Heart (tissue), 3 donors: ENCODE measurements around the genes ZMYM3, TAF1, PIN4, CITED1 and FAM236B.

DNA sequence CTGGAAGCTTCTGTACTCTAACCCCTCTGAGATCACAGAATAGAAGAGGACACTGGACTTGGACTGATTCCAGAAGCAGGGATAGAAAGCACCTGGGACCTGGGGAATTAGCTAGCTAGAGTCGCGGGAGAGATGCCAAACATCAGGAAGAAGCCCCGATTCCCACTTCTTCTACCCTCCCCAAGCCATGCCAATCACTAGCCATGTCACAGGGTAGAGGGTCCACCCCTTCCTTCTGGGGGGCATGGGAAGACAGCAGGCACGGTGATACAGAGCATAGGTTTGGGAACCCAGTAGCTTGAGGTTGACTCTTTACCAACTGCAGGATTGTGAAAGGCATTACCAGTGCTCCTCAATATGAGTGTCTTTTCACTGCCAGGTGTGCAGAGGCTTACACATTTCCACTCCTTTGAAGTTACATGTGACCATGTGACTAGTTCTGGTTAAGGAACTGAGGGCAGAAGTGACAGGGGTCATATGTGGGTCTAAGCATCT, 34.1 kb upstream of the EFNB1 start:
- RAMPAGE, long total RNA, 2 experiments: no peak in any of the 2 experiments

DNA sequence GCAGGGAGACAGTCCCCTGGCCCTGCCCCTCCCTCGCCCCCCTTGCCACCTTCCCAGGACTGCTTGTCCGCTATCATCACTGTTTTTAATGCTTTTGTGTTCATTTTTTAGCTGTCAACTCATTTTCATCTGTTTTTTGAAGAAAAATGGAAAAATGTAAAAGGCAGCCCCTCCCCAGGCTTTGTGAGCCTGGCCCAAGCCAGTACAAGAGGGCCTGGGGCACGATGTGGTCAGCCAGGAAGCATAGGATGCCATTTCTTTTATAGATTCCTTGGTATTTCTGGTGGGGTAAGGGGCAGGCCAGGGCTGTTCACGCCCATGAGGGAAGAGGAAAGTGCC, 12.1 kb downstream of the EFNB1 start:
- RAMPAGE, long total RNA, 2 experiments: no peak in any of the 2 experiments

DNA sequence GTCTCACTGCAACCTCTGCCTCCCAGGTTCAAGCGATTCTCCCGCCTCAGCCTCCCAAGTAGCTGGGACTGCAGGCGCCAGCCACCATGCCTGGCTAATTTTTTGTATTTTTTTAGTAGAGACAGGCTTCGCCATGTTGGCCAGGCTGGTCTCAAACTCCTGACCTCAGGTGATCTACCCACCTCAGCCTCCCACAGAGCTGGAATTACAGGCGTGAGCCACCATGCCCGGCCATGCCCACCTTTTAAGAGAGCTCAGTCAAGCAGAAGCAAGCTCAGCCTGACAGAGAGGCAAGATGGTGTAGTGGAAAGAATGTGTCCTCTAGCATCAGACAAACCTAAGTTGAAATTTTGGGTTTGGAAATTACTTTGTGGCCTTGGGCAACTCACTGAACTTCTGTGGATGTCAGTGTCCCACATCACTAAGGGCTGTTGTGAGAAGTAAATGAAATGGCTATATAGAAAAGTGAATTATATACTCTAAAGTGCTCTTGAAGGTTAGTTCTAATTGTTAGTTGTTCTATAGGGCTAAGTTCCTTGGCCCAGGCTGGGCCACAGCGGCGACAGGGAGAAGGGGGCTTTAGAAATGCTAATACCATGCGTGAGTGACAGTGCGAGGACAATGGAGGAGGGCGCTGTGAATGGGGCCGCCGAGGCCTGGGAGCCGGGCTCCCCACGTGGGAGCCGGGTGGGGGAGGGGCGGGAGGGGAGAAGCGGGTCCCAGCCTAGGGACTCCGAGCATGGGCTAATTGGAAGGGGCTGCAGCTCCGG, 15.7 kb downstream of the PJA1 start:
- RAMPAGE, long total RNA, 2 experiments: no peak in any of the 2 experiments

DNA sequence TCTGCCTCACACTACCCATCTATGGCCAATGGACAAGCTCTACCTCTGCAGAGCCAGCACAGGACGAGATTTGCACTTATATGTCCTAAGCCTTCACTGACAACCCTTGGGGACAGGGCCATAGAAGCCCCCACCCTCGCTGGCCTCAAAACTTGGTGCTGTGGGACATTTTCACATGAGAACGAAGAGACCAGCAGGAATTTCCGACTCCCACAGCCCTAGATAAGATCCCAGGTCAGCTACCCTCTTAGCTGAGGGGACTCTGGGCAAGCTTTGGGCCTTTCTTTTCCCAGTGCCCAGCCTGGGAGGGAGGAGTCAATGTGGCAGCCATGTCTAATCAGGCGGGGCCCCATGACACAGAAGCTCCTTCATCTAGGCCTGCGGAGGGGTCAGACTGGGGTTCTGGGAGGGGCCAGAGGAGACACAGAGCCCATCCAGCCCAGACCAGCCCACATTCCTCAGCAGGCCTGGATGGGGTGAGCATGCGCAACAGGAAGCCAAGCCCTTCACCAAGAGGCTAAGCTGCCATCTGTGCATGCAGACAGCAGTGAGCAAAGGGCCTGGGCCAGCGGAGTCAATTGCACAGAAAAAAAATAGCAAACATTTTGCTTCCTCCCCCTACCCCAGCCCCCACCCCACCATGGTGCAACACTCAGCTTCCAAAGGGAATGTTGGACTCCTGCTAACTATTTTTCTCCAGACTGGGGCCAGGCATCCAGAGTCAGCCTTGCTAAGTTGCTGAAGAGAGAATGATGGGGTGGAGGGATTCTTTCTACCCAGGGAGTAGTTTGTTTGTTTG, 11.9 kb downstream of the PJA1 start:
- RAMPAGE, long total RNA, 2 experiments: no peak in any of the 2 experiments

- RAMPAGE, long total RNA, 2 experiments: no peak in any of the 2 experiments
These were observed 5.7 kb upstream of the DGAT2L6 start for GRCh38 chrX:70171609-70171981.

DNA sequence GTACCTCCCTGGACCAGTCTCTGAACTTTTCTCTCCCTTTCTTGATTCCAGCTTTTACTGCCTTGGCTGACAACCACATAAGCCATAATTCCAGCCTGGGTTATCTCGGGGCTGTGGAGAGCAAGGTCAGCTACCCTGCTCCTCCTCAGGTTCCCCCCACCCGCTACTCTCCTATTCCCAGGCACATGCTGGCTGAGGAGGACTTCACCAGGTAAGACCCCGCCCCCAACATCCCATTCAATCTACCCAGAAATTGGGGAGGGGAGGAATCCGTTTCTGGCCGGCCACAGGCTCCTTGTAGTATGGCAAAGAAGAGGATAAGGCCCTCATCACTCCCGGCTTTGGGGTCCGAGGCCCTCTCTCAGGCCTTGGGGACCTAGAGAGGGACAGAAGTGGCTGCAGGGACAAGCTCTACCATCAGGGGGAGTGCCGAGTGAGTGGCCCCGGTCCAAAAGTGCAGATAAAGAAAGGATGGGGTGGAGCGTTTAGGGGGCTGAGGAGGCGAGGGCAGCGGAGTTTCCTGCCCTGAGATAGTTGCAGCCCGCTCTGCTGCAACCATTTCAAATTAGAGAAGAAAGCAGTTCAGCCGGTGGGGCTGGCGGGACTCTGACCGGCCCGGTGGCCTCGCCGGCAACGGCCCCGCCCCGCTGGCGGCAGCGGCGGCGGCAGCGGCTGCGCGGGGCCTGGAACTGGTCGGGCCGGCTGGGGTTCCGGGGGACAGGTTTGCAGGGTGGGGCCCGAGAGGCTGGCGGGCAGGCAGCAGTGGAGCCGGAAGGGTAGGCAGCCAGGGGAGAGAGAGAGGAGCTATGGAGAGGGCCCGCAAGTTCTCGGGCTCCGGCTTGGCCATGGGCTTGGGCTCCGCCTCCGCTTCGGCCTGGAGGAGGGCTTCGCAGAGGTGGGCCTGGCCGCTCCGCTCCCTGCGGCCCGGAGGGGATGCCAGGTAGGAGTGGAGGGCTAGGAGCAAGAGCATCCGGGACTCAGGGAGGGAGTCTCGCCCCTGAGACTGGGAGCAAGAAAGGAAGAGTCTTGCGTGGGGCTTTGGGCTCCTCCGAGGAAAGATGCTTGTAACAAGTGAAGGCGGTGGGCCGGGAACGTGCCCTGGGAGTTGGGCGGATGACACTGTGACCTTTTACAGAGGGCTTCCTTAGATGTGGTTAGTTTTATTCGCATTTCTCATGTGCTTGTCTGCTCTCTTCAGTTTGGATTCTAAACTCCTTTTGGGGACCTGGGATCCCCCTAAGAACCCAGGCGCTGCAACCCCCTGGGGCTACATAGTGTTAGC, 7.6 kb downstream of the DLG3 start:
- RAMPAGE, long total RNA, 2 experiments: no peak in any of the 2 experiments

DNA sequence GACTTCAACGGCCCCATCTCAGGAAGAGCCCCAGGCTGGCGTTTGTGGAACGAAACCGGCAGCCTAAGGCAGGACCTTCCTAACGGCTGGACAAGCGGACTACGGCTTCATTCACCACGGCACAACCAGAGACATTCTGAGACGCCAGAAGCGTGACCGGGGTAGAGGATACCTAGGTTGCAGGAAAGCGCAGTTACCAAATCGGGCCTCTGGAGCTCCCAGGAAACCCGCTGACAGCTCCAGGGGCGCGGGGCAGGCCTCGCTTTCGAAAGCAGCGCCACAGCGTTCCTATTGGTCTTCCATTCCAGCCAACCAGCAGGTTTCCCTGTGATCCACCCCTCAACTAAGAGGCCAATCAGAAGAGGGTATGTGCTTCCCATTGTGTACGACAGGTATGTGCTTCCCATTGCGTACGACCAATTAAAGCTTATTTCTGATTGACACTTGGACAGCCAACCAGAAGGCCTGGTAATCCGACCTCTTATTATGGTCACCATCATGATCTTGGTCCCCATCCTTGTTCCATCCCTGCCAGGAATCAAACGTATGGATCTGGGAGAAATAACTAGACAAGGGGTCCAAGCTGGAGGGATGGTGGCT, 14.9 kb downstream of the SNX12 start:
- RAMPAGE, long total RNA, 2 experiments: no peak in any of the 2 experiments

GRCh38 chrX:71171193-71171953, 26.7 kb downstream of the NLGN3 start:
- RAMPAGE, long total RNA, 2 experiments: no peak in any of the 2 experiments

DNA sequence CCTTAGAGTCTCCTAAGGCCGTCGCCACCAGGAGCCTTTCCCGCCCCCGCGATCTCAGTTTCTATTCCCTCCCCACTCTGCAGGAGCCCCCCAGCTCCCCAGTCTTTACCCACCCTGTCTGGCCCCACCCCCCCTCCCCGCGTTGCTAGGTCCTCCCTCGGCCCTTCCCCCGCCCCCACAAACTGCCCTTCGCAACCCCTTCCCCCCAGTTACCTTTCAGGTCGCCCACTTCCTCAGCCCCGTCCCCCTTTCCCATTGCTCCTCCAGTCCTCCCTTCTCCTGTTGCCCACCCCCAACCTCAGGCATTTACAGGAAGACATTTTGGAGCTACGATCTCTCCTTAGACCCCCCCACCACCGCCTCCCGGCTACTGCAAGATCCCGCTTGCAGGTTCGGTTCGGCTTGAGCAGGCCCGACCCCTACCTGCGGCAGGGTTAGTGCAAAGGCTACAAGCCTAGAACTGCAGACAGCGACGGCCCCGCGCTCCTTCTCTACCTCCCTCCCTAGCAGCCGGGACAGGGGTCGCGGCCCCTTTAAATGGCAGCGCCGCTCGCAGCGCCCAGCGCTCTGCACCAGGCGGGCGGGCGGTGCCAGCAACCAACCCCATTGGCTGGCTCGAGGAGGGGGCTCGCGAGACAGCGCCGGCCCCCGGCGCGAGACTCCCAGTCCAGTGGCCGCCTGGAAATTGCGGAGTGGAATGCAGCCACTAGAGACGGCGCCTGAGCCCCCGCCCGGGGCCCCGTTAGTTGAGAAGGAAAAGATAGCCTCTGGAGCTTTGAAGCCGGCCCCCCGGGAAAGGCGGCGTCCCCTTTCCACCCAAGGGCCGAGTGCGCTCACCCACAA, at the start of gene ZMYM3:
TSS of gene ZMYM3 (minus strand) at position 535 of the 843 bp plus-strand sequence.
- RAMPAGE, long total RNA, 2 experiments: start-site peak on the minus strand in 2 of 2 experiments, centred at positions 502 to 519 of the sequence, 20 to 30 reads per replicate

- RAMPAGE, long total RNA, 2 experiments: start-site peak on the plus strand in 1 of 2 experiments, at chrX:71366218-71366366 at its widest, 44 to 94 reads per replicate
These were observed at the start of gene TAF1 for GRCh38 chrX:71365608-71366757. Gene TAF1 (plus strand): TSS chrX:71366357.

- RAMPAGE, long total RNA, 2 experiments: no peak in any of the 2 experiments
These were observed 55.0 kb downstream of the TAF1 start for GRCh38 chrX:71421040-71421604.

DNA sequence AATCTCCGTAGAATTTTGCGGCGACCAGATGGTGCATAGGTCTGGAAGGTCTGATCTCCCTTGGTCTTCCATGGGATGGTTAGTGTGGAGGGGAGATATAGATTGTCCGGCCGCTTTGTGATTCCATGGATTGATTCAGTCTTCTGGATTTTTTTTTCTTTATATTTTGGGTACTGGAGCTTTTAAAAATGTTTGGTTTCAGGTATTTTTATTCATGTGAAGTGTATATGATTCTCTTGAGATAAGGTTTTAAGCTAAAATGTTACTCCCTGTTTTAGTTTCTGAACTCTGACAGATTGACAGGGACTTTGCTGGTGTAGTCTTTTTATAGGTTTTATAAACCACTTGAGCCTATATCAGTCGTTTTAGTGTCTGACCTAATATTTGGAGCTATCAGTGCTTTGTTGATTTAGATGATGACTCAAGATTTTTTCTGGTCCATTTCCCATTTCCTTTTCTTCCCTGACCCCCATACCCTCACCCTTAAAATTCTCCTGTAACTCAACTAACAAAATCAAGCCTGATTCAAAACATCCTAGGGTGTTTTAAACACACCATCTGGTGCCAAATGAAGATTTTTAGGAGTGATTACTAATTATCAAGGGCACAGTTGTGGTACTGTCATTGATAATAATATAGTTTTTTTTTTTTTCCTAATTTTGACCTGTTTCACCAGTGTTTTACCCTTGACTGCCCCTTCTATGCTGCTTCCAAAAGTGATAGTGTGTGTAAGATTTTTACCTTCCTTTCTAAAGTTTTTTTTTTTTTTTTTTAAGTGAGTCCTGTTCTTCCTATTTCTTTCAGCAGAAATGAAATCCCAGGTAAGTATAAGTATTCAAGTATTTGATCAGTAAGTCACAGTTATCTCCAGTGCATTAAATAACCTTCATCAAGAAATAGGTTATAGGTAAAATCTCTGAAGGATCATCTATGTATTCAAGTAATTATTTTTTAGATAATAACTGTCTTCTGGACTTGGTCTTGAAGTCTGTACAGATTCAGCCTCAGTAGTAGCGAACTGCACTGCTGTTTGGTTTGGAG, 3.9 kb upstream of the GCNA start:
- RAMPAGE, long total RNA, 2 experiments: no peak in any of the 2 experiments

DNA sequence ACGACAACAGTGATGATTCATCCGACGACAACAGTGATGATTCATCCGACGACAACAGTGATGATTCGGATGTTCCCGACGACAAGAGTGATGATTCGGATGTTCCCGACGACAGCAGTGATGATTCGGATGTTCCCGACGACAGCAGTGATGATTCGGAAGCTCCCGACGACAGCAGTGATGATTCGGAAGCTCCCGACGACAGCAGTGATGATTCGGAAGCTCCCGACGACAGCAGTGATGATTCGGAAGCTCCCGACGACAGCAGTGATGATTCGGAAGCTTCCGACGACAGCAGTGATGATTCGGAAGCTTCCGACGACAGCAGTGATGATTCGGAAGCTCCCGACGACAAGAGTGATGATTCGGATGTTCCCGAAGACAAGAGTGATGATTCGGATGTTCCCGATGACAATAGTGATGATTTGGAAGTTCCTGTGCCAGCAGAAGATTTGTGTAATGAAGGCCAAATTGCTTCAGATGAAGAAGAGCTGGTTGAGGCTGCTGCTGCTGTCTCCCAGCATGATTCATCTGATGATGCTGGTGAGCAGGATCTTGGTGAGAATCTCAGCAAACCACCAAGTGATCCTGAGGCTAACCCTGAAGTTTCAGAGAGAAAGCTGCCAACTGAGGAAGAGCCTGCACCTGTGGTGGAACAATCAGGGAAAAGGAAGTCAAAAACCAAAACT, 14.3 kb downstream of the CXCR3 start:
- RAMPAGE, long total RNA, 2 experiments: no peak in any of the 2 experiments

DNA sequence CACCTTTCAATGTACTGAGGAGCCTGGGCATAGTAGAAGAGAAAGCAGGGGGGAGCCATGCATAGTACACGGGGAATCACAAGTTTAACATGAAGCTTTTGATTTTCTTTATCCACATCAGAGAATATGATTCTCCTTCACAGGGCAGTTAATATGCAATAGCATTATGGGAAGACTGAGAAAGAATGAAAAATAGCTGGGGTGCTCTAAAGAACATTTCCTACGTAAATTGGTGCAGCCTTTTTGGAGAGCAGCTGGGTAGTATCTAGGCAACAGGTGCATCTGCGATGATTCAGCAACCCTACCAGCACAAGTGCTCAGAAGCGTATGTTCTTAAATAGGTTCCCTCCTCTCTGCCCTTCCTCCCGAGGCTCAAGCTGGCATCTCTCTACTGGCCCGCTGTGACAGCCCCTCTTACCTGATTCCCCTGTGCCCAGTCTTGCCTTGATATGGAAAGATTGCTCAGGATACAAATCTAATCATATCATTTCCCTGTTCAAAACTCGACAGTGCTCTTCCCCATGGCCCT, 18.5 kb upstream of the CXCR3 start:
- RAMPAGE, long total RNA, 2 experiments: no peak in any of the 2 experiments

GRCh38 chrX:72180871-72182163, at the start of gene PIN4:
Gene PIN4 (plus strand): TSS chrX:72181757.
- RAMPAGE, long total RNA, 2 experiments: start-site peak on the plus strand in 2 of 2 experiments, at chrX:72181731-72181779 at its widest, 629 to 5,802 reads per replicate

DNA sequence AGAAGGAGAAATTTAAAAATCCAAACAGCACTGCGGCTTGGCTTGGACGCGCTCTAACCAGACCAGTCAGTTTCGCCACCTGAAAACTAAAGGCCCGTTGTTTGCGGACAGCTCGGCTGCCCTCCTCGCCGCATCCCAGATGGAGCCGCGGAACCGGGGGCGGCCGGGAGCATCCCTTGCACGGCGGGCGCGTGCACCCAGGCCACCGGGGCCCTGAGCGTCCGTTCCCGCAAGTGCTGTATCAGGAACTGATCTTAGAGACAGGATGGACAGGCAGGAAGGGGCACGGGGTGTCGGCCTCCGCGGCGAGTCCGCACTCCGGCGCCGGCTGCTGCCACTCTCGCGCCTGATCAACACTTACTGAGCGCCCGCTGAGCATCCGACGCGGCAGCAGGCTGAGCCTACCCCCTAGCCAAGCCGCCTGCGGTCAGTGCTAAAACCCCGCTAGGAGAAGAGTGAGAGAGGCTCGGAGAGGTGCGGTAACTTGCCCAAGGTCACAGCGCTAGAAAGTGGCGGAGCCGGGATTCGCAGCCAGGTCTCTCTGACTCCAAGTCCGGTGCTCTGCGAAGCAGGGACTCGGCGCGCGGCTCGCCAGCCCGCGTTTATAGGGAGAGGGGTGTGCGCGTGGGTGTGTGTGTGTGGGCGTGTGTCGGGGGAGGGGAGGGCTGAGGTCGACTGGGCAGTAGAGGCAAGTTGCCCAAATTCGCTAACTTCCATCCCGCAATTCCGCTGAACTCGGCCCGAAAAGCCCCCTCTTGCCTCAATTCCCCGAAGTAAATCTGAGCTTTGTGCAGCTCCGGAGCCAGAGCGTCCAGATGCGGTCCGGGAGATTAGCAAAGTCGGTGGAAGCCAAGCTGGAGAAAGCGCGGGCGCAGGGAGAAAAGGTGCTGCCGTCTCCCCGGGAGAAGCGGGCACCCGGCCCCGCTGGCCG, at the start of gene CITED1:
TSS of gene CITED1 (minus strand) at position 578 of the 931 bp plus-strand sequence.
- RAMPAGE, long total RNA, 2 experiments: no peak in any of the 2 experiments

- RAMPAGE, long total RNA, 2 experiments: no peak in any of the 2 experiments
These were observed at the start of gene FAM236B for GRCh38 chrX:72782590-72782907. Gene FAM236B (minus strand): TSS chrX:72782660.

- RAMPAGE, long total RNA, 2 experiments: no peak in any of the 2 experiments
These were observed 283.2 kb downstream of the CHIC1 start for GRCh38 chrX:73845971-73846856.

GRCh38 chrX:73941014-73941554, 362.9 kb upstream of the ZCCHC13 start:
- RAMPAGE, long total RNA, 2 experiments: no peak in any of the 2 experiments

GRCh38 chrX:74045109-74045421, 258.9 kb upstream of the ZCCHC13 start:
- RAMPAGE, long total RNA, 2 experiments: no peak in any of the 2 experiments